Hepatocyte (in vitro differentiated cells and primary cell): Measurements from ENCODE around the genes NUDT8, TCIRG1 and CHKA.

DNA sequence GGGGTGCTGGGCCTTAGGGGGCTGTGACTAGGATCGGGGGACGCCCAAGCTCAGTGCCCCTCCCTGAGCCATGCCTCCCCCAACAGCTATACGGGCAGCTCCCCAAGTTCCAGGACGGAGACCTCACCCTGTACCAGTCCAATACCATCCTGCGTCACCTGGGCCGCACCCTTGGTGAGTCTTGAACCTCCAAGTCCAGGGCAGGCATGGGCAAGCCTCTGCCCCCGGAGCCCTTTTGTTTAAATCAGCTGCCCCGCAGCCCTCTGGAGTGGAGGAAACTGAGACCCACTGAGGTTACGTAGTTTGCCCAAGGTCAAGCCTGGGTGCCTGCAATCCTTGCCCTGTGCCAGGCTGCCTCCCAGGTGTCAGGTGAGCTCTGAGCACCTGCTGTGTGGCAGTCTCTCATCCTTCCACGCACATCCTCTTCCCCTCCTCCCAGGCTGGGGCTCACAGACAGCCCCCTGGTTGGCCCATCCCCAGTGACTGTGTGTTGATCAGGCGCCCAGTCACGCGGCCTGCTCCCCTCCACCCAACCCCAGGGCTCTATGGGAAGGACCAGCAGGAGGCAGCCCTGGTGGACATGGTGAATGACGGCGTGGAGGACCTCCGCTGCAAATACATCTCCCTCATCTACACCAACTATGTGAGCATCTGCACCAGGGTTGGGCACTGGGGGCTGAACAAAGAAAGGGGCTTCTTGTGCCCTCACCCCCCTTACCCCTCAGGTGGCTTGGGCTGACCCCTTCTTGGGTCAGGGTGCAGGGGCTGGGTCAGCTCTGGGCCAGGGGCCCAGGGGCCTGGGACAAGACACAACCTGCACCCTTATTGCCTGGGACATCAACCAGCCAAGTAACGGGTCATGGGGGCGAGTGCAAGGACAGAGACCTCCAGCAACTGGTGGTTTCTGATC is 1.2 kb downstream of the GSTP1 start:
- RAMPAGE, long total RNA = no peak
- RRBS = no CpG with 5 or more reads among the region's 18 CpGs

DNA sequence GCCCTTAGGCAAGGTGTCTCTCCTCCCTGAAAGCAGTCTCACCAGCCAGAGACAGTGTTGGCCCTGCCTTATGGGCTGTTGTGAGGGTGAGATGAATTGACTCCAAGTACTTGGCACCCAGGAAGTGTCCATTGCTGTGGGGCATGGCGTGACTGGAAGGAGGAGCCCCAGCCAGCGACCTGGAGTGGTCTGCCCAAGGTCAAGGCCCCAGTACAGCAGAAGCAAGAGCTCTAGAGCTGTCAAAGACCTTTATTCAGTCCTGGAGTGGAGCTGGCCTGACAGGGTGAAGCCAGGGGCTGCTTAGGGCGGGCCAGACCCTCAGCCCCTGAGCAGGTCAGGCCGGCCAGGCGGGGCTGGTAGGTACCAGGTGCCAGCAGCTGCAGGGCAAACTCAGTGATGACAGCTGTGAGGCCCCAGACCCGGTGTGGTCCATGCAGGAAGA is 2.0 kb downstream of the NUDT8 start:
- RAMPAGE, long total RNA = no peak
- RRBS = 91% methylated on average over 1 of the region's 6 CpGs

DNA sequence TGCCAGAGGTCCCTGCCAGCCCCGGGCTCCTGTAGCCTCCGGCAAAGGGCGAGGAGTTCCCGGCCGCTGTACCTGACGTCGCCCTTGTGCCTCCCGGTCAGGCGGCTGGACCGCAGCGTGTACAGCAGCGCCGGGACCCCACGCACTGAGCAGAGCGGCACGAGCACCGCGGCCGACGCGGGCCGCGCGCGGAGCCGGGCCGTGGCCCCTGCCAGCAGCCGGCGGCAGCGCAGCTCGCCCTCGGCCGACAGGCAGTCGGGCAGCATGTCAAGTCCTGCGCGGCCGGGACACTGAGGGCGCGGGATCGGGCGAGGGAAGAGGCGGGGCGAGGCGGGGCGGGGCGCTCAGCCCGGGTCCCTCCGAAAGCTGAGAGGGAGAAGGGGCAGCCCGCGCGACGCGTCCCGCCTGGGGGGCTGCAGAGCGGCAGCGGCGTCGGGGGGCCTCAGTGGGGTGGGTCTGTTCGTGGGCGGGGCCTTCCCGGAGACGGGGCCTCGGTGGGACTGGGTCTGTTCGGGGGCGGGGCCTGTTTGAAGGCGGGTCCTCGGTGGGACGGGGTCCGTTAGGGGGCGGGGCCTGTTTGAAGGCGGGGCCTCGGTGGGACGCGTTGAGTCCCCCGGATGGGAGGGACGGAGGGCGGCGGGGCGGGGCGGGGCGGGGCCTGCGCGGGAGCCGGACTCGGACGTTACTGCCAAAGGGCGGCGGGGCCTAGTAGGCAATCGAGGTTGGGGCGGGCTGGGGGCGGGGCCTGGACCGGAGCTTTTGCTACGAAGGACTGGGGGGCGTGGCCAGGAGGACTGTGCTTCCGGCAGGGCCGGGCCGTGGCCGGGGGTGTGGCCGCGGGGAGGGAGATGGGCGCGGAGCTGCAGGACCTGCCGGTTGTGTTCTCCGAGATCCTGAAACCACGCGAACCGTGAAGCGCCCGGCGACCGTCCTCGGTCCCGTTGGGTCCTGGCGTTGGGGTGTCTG is at the start of gene NUDT8:
NUDT8 (minus strand) TSS at position 292 of the 966 bp plus-strand sequence.
- RAMPAGE, long total RNA = no peak
- RRBS = 1% methylated on average over 67 of the region's 114 CpGs

GRCh38 chr11:67633501-67634010 is 3.8 kb upstream of the NUDT8 start:
- RAMPAGE, long total RNA = no peak
- RRBS = 100% methylated on average over 2 of the region's 20 CpGs

DNA sequence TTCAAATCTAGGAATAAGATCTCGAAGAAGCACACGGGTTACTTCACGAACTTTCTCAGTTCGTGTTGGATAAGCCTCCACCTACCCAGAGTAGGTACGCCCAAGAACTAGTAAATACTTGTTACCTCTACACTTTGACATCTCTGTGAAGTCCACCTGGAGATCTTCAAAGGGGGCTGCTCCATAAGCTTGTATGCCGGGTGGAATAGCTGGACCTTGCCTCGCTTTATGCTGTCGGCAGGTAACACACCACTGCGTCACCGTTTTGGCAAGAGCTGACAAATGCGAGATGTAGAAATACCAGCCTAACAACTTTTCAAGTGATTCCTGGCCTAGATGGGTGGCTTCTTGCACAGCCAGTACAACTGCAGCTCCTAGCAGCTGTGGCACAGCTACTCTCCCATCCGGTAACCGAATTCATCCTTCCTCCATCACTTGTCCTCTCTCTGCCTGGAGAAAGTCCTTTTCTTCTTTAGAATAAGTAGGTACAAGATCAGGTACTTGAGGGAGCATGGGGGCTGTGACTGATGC is 155.4 kb downstream of the UNC93B1 start:
- RAMPAGE, long total RNA = no peak
- RRBS = no CpG with 5 or more reads among the region's 13 CpGs

GRCh38 chr11:67955359-67956011 is 48.4 kb downstream of the UNC93B1 start:
- RAMPAGE, long total RNA = no peak
- RRBS = no CpG with 5 or more reads among the region's 70 CpGs

GRCh38 chr11:68002511-68003070 is 1.3 kb downstream of the UNC93B1 start:
- RAMPAGE, long total RNA = no peak
- RRBS = 100% methylated on average over 2 of the region's 19 CpGs

DNA sequence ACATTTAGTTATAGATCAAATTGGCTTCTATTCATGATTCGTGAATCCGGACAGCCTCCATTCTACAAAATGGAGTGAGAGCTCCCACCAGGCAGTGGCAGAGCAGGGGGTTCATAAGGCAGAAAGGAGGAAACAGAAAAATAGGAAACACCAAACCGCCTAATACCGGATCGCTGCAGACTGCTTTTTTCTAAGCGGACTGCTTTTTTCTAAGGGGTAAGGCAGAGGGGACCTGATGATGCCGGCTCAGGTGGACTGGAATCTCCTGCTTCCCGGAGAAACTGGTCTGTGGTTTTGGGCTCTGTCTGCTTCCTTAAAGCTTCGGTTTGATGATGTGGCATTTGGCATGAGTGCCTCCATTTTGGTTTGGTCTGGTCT is 986 bp downstream of the ALDH3B1 start:
- RAMPAGE, long total RNA = no peak
- RRBS = 88% methylated on average over 5 of the region's 9 CpGs

- RAMPAGE, long total RNA = start-site peak on the plus strand at chr11:68039031-68039053, 20 and 15 reads in 2 replicates
- RRBS = 1% methylated on average over 24 of the region's 40 CpGs
Observed at GRCh38 chr11:68038643-68039149, at the start of gene TCIRG1. Gene TCIRG1 (plus strand): TSS chr11:68039025.

GRCh38 chr11:68039150-68039672 is 386 bp downstream of the TCIRG1 start:
- RAMPAGE, long total RNA = no peak
- RRBS = 4% methylated on average over 1 of the region's 15 CpGs

GRCh38 chr11:68121243-68122069 is at the start of gene CHKA:
Gene CHKA (minus strand): TSS chr11:68121388.
- RAMPAGE, long total RNA = no peak
- RRBS = 1% methylated on average over 23 of the region's 99 CpGs

- RAMPAGE, long total RNA = no peak
- RRBS = no CpG with 5 or more reads among the region's 28 CpGs
Observed at GRCh38 chr11:68213894-68214063, 683 bp upstream of the KMT5B start.

- RAMPAGE, long total RNA = no peak
- RRBS = 2% methylated on average over 21 of the region's 52 CpGs
Observed at GRCh38 chr11:68214064-68214664, 1.1 kb upstream of the KMT5B start.

DNA sequence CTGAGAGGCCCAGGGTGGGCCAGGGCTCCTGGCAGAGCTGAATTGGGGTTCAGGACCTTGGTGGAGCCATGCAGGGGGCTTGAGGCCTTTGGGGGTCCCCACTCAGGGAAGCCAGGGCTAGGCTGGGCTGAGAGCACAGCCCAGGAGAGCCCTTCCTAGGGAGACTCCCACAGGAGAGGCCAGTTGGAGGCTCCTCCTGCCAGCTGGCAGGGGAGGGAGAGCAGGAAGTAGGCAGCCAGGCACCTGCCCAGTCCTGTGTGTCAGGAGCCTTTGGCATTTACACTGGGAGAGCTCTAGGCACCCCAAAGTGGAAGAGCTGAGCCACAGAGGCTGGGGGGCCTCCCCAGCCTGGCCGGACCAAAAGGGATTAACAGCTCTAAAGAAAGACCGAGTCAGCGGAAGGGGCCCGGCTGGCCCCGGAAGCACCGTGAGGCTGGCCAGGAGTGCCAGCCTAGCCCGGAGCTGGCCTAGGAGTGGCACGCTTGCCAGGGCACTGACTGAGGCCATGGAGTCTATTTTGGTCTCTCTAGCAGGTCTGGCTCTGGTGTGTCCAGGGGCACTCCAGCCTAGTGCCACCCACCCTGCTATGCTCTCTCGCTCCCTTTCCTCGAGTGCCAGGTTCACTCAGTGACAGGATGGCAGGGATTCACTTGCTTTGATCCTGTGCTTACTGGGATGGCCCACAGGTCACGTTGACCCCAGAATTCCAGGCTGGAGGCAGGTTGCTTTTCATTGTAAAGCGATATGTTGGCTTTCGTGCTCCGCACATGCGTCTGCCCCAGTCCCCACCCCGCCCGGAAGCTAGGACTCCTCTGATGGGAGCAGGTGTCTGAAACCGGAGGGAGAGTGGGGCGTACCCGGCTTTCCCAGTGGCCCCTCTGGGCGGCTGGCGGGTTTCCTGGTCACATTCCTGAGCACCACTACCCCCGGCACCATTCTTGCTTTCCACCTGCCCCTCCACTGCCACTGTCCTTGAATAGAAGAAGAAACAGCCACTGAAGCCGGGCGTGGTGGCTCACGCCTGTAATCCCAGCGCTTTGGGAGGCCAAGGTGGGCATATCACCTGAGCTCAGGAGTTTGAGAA is 3.3 kb upstream of the KMT5B start:
- RAMPAGE, long total RNA = no peak
- RRBS = 82% methylated on average over 9 of the region's 27 CpGs

GRCh38 chr11:68251669-68252198 is 20.0 kb downstream of the C11orf24 start:
- RAMPAGE, long total RNA = no peak
- RRBS = no CpG with 5 or more reads among the region's 4 CpGs

- RAMPAGE, long total RNA = no peak
- RRBS = no CpG with 5 or more reads among the region's 17 CpGs
Observed at GRCh38 chr11:68296662-68297391, 15.6 kb upstream of the LRP5 start.

DNA sequence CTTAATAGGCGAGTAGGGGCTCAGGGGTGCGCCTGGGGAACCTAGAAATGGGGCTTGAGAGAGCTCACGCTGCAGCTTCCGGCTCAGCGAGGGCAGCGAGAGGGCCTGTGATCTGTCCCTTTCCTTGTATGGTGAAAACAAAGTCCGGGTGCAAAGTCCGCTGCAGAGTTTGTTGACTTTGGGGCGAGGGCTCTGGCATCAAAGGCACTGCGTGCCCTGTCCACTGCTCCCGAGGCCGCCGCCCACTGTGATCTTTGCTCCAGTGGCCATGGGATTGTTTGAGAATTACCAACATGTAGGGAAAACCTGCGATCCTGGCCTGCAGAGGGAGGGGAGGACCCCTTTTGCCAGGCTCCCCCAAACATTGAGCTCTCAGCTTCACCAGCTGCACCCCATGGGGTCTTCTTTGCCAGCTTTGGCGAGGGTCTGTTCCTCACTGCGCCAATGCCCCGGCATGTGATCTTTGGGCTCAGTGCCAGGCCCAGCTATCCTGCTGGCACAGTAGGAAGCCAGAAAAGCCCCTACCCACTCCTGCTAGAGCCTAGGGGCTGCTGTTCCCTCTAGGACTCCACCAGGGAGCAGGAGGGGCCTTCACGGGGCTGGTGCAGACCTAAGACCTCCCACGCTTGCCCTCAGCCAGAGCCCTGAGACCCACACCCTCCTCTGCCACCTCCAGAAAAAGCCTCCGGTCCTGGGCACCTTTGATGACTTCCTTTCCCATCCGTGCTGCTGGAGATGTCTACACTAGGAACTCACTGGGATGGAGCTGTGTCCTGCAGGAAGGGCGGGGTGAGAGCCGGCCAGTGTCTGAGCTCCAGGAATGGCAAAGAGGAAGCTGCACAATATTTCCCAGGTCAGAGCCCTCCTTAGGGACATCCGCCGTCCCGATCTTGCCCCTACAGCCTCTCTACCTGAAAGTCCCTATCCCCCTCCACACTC is 14.0 kb upstream of the LRP5 start:
- RAMPAGE, long total RNA = no peak
- RRBS = 15% methylated on average over 7 of the region's 26 CpGs

DNA sequence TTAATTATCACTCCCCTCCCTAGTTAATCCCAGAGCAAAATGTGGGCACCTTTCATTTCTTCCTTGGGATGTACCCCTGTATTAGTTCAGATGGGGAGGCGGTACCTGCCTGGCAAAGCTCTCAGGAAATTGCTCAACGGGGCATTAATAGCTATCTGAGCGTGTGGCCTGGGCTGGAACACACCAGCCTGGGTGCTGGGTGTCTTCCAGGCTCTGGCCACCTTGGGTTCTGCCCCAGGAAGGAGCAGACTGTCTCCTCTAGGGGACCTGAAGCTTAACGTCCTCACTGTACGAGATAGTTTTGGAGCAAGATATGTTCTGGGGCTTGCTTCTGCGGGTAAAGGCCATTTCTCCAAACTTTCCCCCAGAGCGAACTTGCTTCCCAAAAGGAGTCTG is 9.3 kb downstream of the LRP5 start:
- RAMPAGE, long total RNA = no peak
- RRBS = no CpG with 5 or more reads among the region's 7 CpGs

- RAMPAGE, long total RNA = no peak
- RRBS = no CpG with 5 or more reads among the region's 9 CpGs
Observed at GRCh38 chr11:68335657-68336042, 23.3 kb downstream of the LRP5 start.

- RAMPAGE, long total RNA = no peak
- RRBS = 60% methylated on average over 2 of the region's 30 CpGs
Observed at GRCh38 chr11:68380344-68381091, 68.1 kb downstream of the LRP5 start.